Occipital lobe (tissue), 2 donors: ENCODE measurements around the gene AKAP17A.

- RAMPAGE, long total RNA: no peak
These were observed 267.3 kb upstream of the PLCXD1 start for GRCh38 chrX:13978-14262.

GRCh38 chrX:276030-276505 is 5.1 kb upstream of the PLCXD1 start:
- RAMPAGE, long total RNA: no peak

GRCh38 chrX:545301-545603 is 85.3 kb upstream of the SHOX start:
- RAMPAGE, long total RNA: no peak

DNA sequence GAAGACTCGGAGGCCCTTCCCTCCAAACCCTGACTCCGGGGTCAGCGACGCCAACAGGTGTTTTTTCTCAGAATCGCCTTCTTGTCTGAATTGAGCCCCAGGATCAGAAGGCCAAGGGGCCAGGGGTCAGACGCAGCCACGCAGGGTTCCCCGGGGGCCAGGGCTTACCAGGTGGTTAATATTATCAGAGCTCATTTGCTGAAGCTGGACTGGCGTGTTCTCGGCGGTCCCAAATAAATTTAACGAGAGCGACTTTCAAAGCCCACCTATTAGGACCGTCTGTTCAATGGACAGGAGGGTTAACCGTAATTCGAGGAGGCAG is 239.4 kb downstream of the CRLF2 start:
- RAMPAGE, long total RNA: no peak

- RAMPAGE, long total RNA: no peak
These were observed 221.2 kb downstream of the CRLF2 start for GRCh38 chrX:991289-991589.

GRCh38 chrX:1292465-1293210 is 24.0 kb downstream of the CSF2RA start:
- RAMPAGE, long total RNA: no peak

DNA sequence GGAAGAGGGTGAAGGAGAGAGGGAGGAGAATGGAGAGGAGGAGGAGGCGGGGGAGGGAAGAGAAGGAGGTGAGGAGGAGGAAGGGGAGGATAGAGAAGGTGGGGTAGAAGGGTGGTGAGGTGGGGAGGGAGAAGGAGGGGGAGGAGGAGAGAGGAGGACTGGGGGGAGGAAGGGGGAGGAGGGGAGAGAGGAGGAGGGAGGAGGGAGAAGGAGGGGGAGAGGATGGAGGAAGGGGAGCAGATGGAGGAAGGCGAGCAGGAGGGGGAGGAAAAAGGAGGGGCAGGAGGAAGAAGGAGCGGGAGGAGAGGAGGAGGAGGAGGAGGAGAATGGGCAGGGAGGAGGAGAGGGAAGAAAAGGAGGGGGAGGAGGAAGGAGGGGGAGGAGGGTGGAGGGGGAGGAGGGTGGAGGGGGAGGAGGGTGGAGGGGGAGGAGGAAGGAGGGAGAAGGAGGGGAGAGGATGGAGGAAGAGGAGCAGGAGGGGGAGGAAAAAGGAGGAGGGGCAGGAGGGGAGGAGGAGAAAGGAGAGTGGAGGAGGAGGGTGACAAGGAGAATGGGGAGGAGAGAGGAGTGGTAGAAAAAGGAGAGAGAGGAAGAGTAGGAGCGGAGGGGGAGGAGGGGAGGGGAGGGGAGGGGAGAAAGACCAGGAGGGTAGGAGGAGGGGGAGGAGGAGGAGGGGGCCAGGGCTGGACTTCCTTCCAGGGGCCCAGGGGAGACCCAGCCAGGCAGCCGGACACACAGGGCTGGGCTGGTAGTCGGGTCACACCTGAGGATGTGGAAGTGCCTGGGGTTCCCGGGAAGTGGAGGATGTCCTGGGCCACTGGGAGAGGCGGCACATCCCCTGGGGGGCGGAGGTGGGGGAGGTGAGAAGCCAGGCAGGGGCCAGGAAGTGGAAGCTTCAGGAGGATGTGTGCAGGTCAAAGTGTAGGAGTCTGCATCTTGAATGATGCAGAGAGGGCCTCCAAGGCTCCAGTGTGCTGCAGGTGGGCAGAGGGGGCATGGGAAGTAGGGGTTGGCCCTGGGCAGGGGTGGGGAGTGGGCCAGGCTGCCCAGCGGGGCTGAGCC is 18.6 kb downstream of the IL3RA start:
- RAMPAGE, long total RNA: no peak

GRCh38 chrX:1355871-1356465 is 19.4 kb downstream of the IL3RA start:
- RAMPAGE, long total RNA: no peak

GRCh38 chrX:1359450-1360801 is 23.3 kb downstream of the IL3RA start:
- RAMPAGE, long total RNA: no peak

DNA sequence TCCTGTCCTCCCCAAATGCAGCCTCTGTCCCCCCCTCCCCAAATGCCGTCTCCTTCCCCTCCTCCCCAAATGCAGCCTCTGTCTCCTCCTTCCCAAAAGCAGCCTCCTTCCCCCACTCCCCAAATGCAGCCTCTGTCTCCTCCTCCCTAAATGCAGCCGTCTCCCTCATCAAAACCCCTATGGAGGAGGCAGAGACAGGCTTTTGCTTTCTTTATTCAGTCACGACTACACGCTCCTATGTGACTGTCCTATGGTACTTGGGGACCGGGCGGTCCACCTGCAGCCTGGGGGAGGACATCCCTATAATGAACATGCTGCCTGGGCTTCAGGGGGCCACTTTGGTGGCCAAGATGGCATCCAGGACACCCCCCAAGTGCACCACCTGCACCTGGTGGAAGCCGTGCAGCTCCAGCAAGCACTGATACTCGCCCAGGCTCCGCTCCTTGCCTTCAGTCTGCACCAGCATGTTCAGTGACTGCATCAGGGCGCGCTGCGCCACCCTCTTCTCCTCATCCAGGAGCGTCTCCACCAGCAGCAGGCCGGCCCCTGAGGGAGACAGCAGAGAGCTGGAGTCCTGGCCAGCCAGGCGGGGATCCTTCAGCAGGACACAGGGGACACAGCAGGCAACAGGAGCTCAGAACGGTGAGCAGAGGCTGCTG is 11.2 kb upstream of the SLC25A6 start:
- RAMPAGE, long total RNA: no peak

DNA sequence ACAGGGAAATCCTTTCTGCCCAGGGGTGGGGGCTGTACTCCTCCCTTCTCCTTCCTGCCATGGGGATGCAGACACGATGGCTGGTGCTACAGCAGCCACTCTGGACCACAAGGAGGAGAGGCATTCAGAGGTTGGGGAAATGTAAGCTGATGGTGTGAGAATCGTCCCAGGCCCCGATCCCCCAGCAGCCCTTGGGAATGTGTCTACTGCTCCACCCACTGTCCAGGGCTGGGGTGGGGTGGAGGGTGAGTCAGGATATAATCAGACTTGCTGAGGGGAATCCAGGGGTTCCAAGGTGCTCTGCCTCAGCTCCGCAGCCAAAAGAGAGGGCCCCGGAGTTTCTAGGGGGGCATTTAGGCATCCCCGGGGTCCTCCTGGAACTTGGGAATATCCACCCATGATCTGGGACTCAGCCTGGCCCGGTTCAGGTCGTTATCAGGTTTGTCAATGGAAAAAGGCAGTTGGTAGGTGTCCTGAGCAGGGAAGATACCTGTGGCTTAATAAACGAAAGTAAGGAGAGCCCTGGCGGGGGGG is 26.6 kb upstream of the SLC25A6 start:
- RAMPAGE, long total RNA: no peak

DNA sequence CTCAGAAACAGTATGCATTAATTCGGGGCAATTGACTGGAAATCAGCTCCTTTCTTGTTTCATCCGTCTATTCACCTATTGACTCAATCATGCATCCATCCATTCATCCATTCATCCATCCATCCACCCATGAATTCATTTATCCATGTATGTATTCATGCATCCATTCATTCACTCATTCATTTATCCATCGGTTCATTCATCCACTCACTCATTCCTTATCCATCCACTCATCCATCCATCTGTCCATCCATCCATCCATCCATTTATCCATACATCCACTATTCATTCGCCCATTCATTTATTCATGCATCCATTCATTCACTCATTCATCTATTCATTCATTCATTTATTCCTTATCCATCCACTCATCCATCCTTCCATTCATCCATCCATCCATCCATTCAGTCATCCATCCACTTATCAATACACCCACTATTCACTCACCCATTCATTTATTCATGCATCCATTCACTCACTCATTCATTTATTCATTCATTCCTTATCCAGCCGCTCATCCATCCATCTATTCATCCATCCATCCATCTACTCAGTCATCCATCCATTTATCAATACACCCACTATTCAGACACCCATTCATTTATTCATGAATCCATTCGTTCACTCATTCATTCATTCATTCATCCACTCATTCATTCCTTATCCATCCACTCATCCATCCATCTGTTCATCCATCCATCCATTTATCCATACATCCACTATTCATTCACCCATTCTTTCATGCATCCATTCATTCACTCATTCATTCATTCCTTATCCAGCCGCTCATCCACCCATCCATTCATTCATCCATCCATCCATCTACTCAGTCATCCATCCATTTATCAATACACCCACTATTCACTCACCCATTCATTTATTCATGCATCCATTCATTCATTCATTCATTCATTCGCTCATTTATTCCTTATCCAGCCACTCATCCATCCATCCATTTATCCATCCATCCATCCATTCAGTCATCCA is 11.2 kb downstream of the P2RY8 start:
- RAMPAGE, long total RNA: no peak

GRCh38 chrX:1591253-1591958 is at the start of gene AKAP17A:
TSS of gene AKAP17A (plus strand) at chrX:1591604.
- RAMPAGE, long total RNA: no peak

GRCh38 chrX:1593681-1594668 is 2.6 kb downstream of the AKAP17A start:
- RAMPAGE, long total RNA: no peak

GRCh38 chrX:1605701-1606122 is 9.1 kb upstream of the ASMT start:
- RAMPAGE, long total RNA: no peak

- RAMPAGE, long total RNA: no peak
These were observed 315.8 kb downstream of the DHRSX start for GRCh38 chrX:2184526-2185732.

DNA sequence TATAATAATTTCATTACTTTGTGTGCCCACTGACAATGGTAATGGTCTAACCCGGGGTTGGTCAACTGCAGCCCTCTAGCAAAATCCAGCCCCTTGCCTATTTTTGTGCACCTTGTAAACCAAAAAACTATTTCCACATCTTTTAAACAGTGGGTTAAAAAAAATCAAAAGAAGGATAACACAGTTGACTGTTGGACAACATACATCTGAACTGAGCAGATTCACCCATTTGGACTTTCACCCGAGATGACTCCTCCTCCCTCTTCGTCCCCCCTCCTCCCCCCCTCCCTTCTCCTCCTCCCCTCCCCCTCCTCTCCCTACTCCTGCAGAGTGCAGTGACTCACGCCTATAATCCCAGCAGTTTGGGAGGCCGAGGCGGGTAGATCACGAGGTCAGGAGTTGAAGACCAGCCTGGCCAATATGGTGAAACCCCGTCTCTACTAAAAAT is 181.8 kb downstream of the DHRSX start:
- RAMPAGE, long total RNA: no peak

DNA sequence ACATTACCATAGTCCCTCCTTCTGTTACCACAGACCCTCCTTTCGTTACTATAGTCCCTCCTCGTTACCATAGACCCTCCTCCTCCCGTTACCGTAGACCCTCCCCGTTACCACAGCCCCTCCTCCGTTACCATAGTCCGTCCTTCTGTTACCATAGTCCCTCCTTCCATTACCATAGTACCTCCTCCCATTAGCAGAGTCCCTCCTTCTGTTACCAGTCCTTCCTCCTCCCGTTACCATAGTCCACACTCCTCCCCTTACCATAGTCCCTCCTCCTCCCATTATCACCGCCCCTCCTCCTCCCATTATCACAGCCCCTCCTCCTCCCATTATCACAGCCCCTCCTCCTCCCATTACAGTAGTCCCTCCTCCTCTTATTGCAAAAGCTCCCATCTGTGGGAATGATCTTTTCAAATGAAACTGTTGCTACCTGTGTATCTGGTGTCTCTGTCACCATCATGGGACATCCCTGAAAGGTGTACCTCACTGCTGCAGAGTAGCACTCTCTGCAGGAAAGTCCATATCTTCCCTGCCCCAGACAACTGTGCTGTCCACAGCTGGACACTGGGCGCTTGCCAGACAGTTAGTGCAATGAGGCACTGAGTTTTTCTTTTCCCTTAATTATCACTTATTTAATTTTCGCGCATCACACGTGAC is 129.2 kb downstream of the DHRSX start:
- RAMPAGE, long total RNA: no peak

GRCh38 chrX:2650608-2651047 is 40.5 kb upstream of the CD99 start:
- RAMPAGE, long total RNA: no peak

DNA sequence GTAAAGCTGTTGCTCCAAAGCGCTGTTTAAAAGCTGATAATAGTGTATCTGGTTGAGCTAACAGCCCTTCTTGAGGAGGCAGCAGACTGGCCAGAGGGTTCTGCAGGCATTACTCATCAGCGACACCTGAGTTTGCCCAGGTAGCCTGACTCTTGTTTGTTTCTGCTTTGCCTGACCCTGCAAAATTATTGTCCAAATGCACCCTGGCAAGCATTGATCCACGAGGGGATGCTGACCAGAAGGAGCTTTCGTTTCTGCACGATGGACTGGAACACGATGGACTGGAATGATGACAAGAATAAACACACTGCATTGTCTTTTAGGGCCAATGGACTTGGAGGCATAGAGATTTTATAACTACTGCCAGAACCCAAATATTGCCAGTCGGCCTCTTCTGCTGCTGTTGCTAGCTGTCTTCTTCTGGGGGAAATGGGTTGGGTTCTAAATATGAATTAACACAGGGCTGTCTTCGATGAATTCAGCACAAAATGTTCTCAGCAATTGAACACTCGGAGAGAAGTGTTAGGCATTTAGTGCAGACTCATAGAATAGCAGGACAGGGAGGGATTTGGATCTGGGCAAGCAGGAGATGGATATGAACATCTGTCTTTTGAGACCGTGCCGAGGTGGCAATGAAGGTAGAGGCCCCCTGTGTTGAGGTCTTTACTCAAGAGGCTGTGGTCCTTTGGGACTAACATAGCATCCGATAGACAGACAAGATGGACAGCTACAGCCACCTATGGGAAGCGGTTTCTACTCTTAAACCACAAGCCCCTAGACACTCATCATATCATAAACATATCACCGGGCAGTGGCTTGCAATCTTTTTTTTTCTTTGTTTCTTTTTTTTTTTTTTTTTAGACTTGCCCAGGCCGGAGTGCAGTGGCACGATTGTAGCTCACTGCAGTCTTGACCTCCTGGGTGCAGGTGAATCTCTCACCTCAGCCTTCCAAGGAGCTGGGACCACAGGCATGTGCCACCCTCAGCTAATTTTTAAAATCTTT is 6.6 kb downstream of the CD99 start:
- RAMPAGE, long total RNA: no peak